ENCODE measurements around a stretch of chr3.

- PRO-cap, result no peak
- RAMPAGE, long total RNA, 4 experiments, result no peak in any of the 4 experiments
These were observed 69.8 kb upstream of the GOLIM4 start for GRCh38 chr3:168165409-168165947.

DNA sequence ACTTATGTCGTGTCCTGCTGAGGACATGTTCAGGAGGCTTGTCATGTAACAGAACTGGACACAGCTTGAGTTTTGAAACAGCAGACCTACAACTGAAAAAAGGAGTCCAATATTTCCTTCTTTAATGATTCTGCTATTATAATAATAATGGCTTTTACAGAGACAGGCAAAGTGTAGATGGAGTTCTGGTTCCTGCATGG is 582.1 kb upstream of the GOLIM4 start:
- PRO-cap, result no peak
- RAMPAGE, long total RNA, 4 experiments, result no peak in any of the 4 experiments

DNA sequence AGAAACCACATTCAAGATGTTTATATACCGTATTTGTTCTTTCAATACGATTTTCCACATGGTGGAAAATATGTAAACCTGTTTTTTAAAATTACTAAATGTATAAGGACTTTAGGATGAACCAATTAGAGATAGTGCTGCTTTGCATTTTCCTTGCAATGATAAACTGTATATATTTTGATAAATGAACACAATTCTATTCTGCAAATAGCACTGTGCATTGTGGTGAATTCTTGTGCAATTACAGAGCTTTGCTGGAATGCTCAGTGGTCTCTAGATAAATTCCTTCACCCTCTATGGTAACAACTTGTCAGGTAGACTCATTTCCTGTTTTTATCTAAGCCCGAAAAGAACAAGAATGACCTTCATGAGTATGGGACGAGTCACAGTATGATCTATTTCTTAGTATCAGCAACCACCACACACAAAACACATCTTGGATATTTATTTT is 551.4 kb downstream of the MECOM start:
- PRO-cap, result no peak
- RAMPAGE, long total RNA, 4 experiments, result no peak in any of the 4 experiments

GRCh38 chr3:169133570-169134336 is 529.8 kb downstream of the MECOM start:
- PRO-cap, result no peak
- RAMPAGE, long total RNA, 4 experiments, result no peak in any of the 4 experiments

GRCh38 chr3:169141134-169141790 is 522.2 kb downstream of the MECOM start:
- PRO-cap, result no peak
- RAMPAGE, long total RNA, 4 experiments, result no peak in any of the 4 experiments

- PRO-cap, result bidirectional peak, plus-strand start at chr3:169146295, minus-strand start at chr3:169146282; bidirectional peak, plus-strand start at chr3:169146703, minus-strand start at chr3:169146536
- RAMPAGE, long total RNA, 4 experiments, result start-site peak on the minus strand in 3 of 4 experiments, at chr3:169146249-169146609 at its widest, 7 to 29 reads per replicate
These were observed 517.1 kb downstream of the MECOM start for GRCh38 chr3:169146150-169146999.

DNA sequence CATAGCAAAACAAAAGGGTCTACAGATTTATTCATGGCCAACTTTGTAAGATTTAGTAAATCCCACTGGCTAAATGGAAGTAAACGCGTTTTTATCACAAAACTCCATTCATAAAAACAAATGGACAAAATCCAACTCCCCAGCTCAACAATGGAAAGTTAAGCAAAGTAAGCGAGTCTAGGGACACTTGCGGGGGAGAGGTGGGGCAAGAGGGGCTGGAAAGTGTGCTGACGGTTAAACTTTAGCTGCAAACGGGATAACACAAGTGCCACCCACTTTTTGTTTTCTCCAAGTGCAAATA is 515.1 kb downstream of the MECOM start:
- PRO-cap, result no peak
- RAMPAGE, long total RNA, 4 experiments, result no peak in any of the 4 experiments

DNA sequence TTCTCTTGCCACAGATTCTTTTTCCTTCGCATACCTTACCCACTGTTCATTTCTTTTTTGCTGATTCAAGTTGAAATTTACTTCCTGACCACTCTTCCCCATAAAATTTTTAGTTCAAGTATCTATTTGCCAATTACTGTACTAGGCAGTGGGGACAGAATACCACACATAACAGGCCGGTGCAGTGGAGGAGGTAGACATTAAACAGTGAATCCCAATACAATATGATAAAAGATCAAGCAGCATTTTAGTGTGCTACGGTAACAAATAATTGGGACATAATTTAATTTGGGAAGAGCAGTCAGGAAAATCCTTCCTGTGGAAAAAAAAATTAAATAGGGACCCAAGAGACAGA is 464.9 kb downstream of the MECOM start:
- PRO-cap, result no peak
- RAMPAGE, long total RNA, 4 experiments, result no peak in any of the 4 experiments

DNA sequence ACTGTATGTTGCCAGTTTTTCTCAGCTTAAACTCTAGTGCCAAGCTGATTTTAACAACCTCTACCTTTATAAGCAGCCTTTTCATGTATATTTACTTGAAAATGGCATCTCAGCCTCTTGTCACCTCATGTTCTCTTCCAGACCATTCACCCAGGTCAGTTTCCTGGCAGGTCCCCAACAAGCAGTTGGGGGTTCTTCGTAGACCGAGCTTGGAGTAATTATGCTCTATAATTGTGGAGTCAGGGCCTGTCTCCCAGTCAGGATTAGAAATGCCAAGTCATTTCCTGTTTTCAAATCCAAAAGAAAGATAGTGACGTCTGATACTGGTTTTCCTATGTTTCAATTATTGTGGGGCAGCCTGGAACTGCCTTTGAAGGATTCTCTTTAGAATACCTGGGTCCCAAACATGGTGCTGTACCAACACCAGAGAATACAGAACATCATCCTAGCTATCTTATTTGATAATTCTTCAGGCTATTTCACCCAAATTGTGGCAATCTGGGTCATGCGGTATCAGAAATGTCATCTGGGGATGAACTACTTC is 430.6 kb downstream of the MECOM start:
- PRO-cap, result unidirectional peak, minus-strand start at position 216 of the sequence
- RAMPAGE, long total RNA, 4 experiments, result no peak in any of the 4 experiments

DNA sequence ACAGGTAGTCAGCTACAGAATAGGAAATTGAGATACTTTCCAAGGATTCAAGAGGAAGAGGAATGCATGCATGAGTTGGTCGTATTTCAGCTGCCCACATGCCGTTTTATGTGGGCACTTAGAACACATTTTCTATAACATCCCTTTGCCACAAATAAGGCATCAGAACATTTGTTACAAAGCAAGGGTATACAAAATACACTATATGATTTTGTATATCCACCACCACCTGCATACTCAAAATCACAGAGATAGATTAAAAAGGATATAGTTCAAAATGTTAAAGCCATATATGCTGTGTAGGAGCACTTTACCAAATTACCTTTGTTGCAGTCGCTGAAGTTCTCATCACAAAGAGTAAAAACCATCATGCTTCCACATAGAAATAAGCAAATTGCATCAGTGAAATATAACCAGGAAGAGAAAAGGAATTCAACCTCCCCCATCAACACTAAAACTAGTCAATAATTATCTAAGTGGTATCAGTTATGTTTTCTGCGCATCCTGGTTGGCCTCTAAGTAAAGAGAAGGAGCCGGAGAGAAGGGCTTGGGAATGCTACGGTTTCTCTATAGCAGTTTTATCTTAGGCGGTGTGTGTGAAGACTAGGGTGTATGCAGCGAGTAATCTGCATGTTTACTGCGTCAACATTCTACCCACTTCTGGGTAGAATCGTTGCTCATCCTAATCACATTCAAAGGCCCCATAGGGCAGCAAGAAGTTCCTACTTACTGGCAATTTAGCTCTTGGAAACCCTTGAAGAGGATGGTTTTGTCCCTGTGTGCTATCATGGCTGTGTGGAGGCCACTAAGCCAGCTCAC is 390.3 kb downstream of the MECOM start:
- PRO-cap, result no peak
- RAMPAGE, long total RNA, 4 experiments, result no peak in any of the 4 experiments

- PRO-cap, result no peak
- RAMPAGE, long total RNA, 4 experiments, result no peak in any of the 4 experiments
These were observed 279.9 kb downstream of the MECOM start for GRCh38 chr3:169383523-169384181.

DNA sequence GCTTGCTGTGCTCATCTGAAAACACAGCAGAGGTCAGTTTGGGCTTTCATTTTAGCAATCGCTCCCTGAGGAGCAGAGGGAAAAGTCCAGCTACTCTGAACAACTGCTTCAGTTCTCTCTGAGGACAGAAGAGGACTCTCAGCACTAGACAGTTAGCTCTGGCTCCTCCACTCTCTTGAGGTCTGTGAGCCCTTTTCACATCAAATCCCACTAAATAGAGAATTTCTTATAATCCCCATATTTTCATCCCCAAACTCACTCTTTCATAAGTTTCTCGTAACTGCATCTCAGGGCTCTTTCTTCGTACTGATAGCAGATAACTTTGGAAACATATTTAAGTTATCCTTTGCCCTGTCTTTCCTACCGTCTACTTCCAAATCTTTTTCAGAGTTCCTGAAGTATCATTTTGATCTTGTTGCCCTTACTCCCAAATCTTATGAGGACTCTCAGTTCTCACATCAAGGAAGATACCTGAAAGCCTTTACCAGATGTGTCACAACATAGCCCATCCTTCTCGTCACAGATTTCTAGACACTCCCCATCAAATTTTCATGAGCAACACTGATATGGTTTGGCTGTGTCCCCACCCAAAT is 219.7 kb downstream of the MECOM start:
- PRO-cap, result no peak
- RAMPAGE, long total RNA, 4 experiments, result no peak in any of the 4 experiments

GRCh38 chr3:169454940-169455332 is 208.6 kb downstream of the MECOM start:
- PRO-cap, result bidirectional peak, plus-strand start at chr3:169455144, minus-strand start at chr3:169454991
- RAMPAGE, long total RNA, 4 experiments, result no peak in any of the 4 experiments

DNA sequence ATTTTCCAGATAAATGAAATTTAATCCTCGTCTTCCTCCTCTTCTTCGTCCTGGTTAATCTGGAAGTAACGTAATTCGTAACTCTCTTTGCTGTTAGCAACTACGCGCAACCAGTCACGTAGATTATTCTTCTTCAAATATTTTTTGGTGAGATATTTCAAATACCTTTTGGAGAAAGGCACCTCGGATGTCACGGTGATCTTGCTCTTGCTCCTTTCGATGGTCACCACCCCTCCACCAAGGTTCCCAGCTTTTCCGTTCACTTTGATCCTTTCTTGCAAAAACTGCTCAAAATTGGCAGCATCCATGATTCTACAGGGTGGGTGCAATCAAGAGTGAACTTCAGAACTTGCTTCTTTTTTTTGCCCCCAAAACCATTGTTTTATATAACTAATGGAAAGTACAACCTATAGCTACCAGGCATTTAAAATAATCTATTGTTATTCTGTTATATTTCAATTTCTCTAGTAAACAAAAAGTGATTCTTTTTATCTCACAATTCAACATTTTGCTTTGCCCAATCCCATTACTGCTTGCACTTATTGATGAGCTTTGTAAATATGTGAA is 179.8 kb downstream of the MECOM start:
- PRO-cap, result no peak
- RAMPAGE, long total RNA, 4 experiments, result start-site peak on the minus strand in 2 of 4 experiments, centred at positions 279 to 339 of the sequence, 17 to 23 reads per replicate

DNA sequence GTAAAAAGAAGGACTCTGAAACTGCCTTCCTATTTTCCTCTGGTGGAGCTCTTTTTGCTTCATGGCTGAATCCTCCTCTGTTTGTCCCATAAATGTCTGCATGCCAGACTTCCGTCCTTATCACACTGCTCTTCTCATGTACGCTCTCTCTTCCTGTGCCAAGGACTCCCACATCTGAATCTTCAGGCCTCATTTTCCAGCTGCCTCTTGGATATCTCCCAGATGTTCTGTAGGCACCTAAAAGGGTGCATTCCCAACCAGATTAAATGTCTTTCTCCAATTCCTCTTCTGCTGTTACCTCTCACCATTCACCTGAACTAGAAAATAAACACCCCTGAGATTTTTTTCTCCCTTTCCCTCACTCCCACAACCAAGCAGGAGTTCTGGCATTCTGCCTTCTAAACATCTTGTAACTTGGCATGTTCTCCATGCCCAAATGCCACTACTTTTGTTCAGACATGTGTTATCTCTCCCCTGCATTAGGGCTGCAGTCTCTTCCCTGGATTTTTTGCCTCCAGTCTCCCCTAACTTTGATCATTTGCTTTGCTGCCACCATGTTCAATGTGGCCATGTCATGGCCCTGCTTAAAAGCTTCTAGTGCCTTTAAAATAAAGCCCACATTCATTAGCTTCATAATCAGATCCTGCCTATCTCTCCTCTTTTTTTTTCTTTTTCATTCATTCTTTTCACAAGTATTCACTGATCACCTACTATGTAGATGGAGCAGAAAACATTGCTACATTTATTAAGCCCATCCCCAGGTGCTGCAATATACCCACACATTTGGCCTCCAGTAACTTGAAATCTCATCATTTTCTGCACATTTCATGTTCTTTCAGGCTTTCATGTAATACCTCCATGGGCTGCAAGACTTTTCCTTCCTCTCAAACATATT is 123.3 kb downstream of the MECOM start:
- PRO-cap, result no peak
- RAMPAGE, long total RNA, 4 experiments, result no peak in any of the 4 experiments

DNA sequence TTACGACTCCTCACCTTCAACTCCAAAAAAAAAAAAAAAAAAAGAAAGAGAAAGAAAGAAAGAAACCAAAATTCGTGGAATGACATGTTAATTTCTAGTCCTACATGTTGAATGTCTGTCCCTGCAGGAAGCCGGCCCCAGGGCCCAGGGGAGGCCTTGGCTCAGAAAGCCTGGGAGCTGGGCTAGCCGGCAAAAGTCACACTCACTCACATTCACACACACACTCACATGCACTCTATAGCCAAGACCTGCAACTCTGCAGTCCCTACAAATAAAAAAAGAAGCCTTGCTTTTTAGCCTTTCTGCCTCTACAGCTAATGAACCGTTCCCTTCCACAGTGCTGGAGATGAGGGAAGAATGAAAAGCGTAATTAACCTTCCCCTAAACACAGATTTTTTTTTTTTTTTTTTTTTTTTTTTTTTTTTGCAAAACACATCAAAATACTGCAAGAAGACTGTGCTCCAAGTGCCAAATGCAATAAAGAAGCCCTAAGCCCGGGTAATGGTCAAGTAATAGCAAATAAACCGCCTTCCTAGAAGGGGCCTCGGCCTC is 4.4 kb downstream of the MECOM start:
- PRO-cap, result unidirectional peak, minus-strand start at position 348 of the sequence
- RAMPAGE, long total RNA, 4 experiments, result no peak in any of the 4 experiments

DNA sequence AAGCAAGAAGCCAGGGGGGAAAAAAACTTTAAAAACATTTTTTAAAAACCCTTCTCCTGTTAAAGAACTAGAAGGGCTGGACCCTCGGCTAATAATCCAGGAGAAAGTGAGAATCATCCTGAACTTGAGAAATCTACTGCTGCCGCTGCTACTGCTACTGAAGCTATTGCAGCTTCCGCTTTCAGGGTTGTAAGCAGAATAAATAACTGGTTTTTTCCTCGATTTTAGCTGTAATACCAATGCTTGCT is 420 bp upstream of the MECOM start:
- PRO-cap, result no peak
- RAMPAGE, long total RNA, 4 experiments, result no peak in any of the 4 experiments

GRCh38 chr3:169870053-169870501 is 342 bp upstream of the LRRC31 start:
- PRO-cap, result no peak
- RAMPAGE, long total RNA, 4 experiments, result no peak in any of the 4 experiments

DNA sequence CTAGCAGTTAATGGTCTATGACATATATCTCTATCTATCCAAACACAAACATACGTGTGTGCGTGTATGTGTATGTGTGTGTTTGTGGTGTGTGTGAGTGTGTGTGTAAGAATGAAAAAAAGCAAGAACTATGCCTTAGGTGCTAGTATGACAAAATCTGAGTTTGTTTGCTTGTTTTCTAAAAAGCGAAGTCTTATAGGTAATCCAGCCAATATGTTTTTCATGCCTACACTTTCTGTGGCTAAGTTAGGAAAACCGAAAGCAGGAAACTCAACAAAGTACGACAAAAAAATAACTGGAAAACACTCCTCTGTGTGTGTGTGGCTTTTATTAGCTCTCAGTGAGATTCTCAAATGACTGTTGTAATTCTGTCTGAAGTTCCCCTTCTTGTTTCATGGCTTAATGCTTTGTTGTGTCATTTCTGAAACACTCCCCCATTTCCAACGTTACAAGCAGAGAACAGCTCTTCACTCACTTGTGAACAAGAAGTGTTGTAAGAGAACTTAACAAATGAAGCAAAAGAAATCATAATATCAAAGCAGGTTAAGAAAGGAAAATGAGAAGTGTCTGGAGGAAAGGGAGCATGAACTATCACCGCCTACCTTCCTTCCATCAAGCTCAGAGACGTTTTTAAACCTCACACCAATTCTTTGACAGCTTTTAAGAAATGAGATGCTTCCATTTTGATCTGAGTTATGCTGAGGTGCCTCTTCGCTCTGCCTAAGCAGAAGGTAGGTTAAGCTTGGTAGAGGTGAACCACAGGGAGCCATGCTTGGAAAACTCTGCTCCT is 12.5 kb upstream of the SEC62 start:
- PRO-cap, result unidirectional peak, minus-strand start at position 362 of the sequence
- RAMPAGE, long total RNA, 4 experiments, result no peak in any of the 4 experiments

DNA sequence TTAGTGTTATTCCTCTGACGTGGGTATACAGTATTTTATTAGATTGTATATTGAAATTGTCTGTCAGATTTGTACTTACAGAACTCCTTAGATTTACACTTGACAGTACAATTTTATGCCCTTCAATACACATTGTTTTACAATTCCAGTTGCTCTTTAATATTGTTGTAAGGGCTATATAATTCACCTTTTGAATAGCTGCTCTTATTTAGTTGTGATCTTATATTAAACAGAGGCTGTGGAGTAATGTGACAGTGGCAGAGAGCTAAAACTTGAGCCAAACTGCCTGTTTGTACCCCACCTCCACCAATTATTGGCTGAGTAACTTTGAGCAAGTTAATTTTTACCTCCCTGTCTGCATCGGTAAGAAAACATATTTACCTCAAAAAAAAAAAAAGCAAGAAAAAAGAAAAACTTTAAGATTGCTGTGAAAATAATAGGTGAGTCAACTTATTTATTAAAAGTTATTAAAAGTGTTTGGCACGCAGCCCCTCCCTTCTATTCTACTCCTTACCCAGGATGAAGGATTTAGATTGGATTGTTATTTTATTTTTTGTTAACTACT is 1.6 kb downstream of the SEC62 start:
- PRO-cap, result no peak
- RAMPAGE, long total RNA, 4 experiments, result no peak in any of the 4 experiments